ENCODE results near the gene KIAA1217.

GRCh38 chr10:22599762-22600605, 114.4 kb downstream of the PIP4K2A start:
- PRO-cap = no peak

DNA sequence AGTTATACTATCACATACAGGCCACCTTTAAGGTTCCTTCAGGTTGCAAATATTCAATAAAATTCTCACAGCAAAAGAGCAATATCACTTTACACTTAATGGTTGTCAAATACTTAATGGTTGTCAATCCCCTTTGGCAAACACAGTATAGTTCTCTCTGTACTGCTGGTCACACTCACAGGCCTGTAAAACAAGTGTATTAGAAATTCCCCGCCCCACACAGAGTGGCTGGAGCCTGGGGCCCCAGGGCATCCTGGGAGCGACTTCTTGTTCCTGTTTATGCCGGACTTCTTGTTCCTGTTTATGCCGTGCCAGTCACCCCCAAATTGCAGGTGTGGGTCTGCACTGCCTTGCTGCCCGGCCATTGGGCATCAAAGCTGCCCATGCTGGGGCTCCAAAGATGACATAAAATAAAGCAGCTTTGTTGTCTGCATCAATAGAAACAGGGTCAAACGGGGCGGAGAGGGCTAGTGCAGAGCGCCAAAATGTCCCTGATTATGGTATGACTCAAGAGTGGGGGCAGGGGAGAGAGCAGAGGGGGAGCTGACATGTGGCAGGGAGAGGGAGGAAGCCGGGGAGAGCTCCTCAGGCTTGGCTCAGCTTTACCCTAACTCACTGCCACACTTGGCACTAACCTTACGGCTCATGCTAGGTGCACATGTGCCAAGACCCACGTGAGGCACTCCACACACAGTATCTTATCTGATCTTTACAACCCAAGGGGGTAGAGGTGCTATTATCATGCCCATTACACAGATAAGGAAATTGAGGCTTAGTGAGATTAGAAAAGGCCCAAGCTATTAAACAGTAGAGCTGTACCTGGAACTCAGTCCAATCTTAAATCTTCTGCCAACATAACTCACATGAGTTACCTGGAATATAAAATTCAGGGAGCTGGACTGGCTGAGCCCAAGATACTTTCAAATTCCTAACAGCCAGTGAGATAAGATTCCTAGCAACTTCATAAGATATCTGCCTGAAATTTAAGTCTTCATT, 98.4 kb downstream of the PIP4K2A start:
- PRO-cap = no peak

DNA sequence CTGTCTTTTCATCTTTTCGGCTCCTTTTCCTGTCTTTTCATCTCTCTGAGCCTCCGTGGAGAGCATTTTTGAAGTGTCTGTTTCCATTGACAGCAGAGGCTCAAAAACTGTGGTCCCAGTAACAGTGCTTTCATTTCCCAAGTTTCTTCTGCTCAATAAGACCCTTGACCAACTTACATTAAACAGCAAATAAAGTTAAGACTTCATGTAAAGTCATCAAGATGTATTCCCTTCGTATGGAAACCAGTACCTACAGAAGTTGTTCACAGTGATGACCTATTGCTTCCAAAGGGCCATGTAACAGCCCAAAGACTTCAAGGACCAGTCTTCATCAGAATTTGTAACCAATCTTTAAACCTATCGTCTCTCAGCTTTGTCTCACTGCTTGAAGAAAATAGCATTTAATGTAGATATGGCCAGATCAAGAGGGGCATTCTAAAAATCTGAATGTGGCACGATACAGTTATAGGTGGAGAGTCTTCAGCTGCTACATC, 38.3 kb downstream of the PIP4K2A start:
- PRO-cap = no peak

GRCh38 chr10:22704472-22705123, 9.8 kb downstream of the PIP4K2A start:
- PRO-cap = no peak

- PRO-cap = unidirectional peak, plus-strand start at chr10:22997242
Measured at GRCh38 chr10:22996875-22997566, 69.2 kb downstream of the ARMC3 start.

- PRO-cap = no peak
Measured at GRCh38 chr10:23367757-23368801, 23.5 kb upstream of the C10orf67 start.

DNA sequence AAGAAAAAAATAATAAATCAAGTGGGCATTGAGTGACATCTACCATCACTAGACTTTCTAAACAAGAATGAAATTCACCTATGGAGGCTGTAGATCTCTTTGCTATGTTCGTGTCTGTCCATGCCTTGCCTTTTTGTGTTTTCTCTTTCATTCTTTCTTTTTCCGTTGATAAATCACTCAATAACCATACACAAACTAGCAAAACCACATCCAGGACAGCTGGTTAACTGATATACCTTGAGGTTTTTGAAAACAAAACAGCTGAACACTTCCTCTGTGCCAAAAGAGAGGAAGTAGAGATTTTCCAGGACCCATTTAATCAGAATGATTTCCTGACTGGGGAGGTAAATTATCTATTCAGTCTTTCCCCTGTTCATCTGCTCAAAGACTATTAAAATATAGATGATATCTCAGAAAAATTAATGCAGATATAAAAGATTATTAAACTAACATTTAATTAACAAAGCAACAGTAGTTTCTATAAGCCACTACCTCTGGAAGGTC, 24.3 kb upstream of the C10orf67 start:
- PRO-cap = no peak

GRCh38 chr10:23439864-23441043, 1.4 kb downstream of the OTUD1 start:
- PRO-cap = unidirectional peak, minus-strand start at chr10:23440415

GRCh38 chr10:24119907-24120171, 89.1 kb upstream of the KIAA1217 start:
- PRO-cap = no peak

DNA sequence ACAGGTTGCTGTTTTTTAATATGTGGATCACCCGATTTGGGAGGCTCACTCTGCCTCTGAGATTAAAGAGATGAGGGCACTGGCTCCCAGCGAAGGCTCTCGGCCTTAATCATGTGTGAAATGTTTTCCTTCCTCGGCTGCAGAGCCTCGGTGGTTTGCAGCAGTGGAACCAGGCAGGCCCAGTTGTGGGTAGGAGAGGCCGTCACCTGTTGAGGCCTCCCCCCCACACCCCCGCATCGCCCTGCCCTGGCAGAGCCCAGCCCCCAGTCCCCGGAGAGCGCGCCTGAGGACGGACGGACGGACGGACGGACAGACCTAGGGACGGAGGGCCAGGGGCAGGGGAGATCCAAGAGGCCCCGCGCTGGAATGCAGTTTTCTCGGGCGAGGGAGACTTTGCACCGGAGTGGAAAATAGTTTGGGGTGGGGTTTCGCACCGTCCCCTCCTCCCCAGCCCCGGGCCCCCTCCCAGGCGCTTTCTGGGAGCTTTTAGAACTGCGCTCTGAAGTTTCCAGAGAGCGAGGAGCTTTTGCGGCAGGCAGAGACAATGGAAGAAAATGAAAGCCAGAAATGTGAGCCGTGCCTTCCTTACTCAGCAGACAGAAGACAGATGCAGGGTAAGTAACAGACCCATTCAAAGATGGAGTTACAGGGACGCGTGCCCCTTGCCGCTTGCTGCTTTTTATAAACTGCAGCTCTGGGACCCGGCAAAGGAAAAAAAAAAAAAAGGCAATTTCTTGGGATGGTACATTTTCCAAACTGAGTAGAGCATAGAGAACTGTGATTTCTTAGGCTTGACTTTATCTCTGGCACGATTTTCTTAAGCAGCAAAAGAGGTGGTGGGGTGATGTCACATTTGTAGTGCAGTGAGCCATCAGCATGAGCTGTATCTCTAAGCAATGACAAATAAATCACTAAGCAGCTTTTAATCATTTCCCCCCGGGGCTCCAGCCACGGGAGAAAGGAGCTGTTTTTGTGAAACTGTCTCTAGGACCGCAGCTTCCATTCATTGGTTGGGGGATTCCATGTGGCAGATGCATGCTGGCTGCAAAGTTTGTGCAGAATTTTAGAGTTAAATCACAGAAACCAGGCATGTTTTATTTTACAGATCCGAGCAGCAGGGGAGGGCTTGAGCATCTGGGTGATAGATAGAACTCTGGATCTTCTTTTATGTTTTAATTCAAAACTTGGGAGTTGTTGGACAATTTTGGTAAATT, at the start of gene KIAA1217:
TSS of gene KIAA1217 (plus strand) at position 489 of the 1,214 bp plus-strand sequence.
- PRO-cap = unidirectional peak, plus-strand start at position 312 of the sequence; bidirectional peak, plus-strand start at position 630 of the sequence, minus-strand start at position 560 of the sequence

DNA sequence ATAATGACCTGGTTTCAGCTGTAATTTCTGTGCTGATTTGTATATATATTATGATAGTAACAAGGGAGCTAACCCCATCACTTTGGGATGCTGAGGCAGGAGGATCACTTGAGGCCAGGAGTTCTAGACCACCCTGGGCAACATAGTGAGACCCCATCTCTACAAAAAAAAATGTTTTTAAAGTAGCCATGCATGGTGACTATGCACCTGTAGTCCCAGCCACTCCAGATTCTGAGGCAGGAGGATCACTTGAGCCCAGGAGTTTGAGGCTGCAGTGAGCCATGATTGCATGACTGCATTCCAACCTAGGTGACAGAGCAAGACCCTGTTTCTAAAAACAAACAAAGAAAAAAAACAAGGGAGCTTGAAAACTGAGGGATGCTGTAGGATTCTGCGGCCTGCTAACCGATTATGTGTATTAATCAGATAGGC, 4.9 kb downstream of the KIAA1217 start:
- PRO-cap = no peak

GRCh38 chr10:24304388-24305170, 95.6 kb downstream of the KIAA1217 start:
- PRO-cap = no peak

- PRO-cap = no peak
Measured at GRCh38 chr10:24385705-24386780, 177.1 kb downstream of the KIAA1217 start.

- PRO-cap = no peak
Measured at GRCh38 chr10:24457740-24458567, 249.0 kb downstream of the KIAA1217 start.

GRCh38 chr10:24494325-24494597, 229.4 kb downstream of the ARHGAP21 start:
- PRO-cap = no peak

DNA sequence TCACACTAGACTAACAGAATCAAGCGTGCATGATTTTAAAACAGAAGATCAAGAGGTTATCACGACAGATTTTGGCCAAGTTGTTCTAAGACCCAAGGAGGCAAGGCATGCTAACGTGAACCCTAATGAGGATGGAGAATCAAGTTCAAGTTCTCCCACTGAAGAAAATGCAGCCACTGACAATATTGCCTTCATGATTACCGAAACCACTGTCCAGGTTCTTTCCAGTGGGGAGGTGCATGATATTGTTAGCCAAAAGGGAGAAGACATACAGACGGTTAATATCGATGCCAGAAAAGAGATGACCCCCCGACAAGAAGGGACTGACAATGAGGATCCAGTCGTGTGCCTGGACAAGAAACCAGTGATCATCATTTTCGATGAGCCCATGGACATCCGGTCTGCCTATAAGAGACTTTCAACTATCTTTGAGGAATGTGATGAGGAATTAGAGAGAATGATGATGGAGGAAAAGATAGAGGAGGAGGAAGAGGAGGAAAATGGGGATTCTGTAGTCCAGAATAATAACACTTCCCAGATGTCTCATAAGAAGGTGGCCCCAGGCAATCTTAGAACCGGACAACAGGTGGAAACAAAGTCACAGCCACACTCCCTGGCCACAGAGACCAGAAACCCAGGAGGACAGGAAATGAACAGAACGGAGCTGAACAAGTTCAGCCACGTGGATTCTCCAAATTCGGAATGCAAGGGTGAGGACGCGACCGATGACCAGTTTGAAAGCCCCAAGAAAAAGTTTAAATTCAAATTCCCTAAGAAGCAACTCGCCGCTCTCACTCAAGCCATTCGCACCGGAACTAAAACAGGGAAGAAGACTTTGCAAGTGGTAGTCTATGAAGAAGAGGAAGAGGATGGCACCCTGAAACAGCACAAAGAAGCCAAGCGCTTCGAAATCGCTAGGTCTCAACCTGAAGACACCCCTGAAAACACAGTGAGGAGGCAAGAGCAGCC, 180.2 kb downstream of the ARHGAP21 start:
- PRO-cap = no peak

GRCh38 chr10:24589155-24589819, 134.4 kb downstream of the ARHGAP21 start:
- PRO-cap = no peak

- PRO-cap = no peak
Measured at GRCh38 chr10:24706455-24707567, 16.9 kb downstream of the ARHGAP21 start.

- PRO-cap = no peak
Measured at GRCh38 chr10:24722165-24722428, 1.6 kb downstream of the ARHGAP21 start.

DNA sequence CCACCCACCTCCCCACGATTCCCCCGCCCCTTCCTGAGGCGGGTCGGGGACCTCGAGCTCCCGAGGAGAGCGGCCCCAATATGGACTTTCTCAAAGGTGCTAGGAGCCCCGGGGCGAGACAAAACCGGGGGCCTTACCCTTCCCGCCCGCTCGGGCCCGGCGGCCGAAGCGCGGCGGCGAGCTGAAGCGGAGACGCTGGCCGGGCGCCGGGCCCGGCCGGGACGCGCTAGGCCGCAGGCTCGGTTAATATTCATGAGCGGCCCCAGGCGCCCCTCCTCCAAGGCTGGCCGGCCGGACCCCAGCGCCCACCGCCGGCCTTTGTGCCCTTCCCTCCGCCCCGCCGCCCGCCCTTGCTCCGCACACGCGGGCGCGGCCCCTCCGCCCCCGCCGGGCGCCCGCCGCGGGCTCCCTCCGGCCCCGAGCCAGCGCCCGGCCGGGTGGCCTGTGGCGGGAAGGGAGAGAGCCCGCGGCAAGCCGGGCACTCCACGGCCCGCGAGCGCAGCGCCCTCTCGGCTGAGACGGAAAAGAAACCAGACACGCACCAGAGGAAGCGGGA, 589 bp downstream of the ARHGAP21 start:
- PRO-cap = bidirectional peak, plus-strand start at position 15 of the sequence, minus-strand start outside the sequence; bidirectional peak, plus-strand start at position 360 of the sequence, minus-strand start at position 221 of the sequence